ENCODE measurements around the genes OGT, CXorf49B and FAM236A.

DNA sequence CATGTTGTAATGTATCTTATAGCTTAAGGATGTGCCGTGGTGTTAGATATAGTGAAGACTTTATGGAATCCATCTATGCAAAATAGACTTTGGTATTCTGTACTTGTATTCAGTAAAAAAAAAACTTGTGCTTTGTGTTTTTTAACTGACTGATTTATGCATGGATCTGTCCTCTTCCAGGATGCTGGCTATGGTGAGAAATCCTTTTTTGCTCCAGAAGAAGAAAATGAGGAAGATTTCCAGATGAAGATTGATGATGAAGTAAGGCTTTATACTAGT lies 23.2 kb downstream of the TAF1 start:
- RRBS: no CpG with 5 or more reads among the region's 1 CpG

- RRBS: no CpG with 5 or more reads among the region's 35 CpGs
Observed at GRCh38 chrX:71533006-71533604, at the start of gene OGT. Gene OGT, plus strand, starts transcription at chrX:71533104.

DNA sequence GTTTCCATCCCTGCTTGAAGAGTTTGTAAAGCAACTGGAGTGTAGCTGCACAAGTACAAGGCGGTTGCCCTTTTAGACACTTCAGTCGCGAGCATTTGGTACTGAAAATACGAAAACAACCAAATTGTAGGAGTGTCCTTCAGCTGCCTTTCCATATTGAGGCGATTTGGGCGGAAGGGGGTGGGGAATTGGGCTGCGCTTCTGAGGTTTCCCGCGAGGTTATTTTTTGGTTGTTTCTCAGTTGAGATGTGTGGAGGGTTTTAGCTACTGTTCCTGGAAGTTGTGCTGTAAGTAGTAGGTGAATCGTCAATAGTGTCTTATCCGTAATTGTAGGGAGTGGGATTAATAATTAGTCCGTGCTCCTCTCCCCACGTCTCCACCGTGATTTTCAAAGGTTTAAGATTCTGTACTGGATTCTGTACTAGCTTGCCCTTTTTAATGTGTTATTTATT lies 1.4 kb downstream of the OGT start:
- RRBS: no CpG with 5 or more reads among the region's 14 CpGs

DNA sequence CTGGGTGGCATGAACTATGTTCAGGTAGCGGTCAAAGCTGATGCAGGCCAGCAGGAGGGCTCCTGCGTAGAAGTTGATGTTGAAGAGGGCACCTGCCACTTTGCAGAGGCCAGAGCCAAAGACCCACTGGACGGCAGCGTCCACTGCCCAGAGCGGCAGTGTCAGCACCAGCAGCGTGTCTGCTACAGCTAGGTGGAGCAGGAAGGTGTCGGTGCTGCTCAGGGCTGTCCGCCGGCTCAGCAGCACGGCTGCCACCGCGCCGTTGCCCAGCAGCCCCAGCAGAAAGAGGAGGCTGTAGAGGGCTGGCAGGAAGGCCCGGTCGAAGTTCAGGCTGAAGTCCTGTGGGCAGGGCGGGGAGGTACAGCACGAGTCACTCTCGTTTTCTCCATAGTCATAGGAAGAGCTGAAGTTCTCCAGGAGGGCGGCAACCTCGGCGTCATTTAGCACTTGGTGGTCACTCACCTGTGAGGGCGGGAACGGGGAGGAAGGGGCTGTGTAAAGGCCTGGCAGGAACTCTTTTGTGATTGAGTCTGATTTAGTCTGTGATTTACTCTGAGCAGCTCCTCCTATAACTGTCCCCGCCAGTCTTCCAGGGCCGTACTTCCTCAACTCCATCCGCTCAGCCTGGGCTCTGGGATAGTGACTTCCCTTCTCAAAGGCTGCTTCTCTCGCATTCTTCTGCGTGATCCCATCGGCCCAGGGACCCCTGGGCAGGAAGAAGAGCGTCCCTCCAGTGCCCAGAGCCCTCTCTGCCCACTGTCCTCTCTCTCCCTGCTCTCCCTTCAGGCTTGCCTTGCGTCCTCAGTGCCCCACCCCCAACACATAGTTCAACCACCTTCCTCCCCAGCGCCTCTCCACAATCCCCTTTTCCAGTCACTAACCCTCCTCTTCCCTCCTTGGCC lies 1.1 kb downstream of the CXCR3 start:
- RRBS: 71% methylated on average over 6 of the region's 32 CpGs

GRCh38 chrX:71763176-71763615 lies at the start of gene CXorf49B:
Gene CXorf49B, plus strand, starts transcription at chrX:71763349.
- RRBS: no CpG with 5 or more reads among the region's 40 CpGs

DNA sequence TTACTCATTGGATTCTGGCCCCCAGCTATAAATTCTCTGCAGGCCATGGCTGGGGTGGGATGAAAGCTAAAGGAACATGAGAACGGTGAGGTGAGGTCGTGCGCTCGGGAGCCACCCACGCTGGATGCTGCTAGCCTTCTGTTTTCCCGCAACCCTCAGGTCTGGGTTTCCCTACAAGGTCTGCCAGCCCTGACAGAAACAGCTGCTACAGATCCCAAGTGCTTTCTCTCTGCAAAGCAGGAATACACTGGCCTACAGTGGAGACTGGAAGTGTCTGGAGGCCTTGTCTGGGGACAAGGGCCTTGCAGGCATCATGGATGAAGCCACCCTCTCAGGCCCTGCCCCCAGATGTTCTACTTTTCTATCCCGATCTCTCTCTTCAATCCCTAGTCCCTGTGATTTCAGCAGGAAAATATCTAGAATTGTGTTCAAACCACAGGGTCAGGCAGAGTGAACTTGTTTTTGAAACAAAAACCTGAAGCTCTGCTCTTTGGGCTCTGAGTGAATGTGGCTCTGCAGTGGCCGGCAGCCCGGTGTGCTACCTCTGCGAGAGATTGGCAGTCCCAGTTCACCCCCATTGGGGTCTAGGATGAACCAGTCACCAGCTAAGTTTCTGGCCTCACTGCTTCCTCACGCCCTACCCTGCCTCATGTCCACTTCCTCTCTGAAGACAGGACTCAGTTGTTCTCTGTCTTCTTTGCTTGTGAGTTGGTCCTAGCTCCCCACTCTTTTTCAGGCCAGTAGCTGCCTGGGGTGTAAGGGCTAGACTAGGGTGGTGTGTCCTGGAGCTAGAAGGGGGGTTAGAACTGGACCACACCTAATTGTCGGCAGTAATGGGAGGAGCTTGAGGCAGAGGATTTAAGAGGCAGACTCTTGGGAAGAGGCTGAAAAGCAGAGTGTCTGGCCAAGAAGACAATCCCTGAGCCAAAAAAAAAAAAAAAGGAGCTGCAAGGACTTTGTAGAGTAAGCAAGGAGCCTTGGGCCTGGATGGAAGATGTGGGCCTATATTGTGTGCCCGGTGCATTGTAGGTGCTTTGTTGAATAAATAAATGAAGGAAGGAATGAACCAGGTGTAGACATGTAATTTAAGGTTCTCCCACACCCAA lies 131.5 kb downstream of the NHSL2 start:
- RRBS: no CpG with 5 or more reads among the region's 13 CpGs

DNA sequence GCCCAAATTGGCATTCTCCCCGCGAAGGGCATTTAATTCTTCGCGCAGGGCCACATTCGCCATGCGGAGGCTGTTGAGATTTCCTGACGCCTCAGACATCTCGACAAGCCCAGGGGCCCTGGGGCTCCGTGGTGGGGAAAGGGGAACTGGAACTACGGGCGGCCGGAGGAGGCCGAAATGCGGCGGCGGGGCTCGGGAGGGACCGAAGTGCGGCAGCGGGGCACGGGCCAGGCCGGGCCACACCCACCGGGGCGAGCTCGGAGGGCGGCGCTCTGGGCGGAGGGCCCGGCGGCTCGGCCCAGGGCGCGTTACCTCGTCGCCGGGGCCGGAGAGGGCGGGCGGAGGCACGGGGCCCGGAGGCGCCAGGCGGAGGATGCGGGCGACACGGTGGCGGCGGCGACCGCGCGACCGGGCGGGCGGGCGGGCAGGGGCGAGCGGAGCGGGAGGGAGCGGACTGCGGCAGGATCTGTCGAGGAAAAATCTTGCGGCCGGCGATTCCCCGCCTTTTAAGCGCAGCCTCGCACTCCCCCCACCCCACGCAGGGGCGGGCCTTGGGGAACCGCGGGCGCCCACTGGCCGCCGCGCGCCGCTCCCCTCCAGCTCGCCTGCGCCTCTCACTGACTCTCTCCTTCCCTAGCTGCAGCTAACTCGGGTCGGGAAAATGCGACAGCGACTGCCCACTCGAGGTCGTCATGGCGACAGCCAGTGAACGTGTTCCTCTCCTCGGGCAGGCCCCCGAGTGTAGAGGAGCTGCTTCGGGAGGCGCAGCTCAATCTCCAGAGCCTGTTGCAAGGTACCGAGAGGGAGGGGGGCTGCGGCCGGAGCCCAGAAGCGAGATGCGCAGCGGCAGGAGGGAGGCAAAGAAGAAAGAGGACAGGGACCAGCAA lies 49.9 kb upstream of the PIN4 start:
- RRBS: 1% methylated on average over 32 of the region's 98 CpGs

DNA sequence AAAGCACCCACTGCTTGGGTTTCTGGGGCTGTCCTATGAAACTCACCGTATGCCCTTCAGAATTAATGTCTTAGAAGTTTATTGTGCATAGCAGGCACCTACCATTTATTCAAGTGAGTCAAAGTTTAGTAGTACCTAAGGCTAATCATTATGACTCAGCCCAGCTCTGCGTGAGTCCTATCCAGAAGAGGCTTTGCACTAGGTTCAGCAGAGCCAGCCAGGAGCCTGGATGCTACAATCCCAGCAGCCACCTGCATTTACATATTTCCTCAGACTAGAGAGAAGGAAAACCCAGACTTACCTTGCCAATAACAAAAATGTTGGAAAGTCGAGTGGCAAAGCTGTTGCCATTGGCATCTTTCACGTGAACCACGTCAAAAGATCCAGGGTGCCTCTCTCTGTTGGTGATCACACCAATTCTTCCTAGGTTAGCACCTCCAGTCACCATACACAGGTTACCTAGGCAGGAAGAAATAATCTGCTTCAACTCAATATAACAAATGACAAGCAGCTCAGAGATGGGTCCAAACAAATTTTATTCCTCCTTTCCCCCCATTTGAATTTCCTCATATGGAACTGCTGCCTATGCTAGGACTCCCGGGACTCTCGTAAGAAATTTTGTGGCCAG lies 4.0 kb downstream of the RPS4X start:
- RRBS: no CpG with 5 or more reads among the region's 7 CpGs

DNA sequence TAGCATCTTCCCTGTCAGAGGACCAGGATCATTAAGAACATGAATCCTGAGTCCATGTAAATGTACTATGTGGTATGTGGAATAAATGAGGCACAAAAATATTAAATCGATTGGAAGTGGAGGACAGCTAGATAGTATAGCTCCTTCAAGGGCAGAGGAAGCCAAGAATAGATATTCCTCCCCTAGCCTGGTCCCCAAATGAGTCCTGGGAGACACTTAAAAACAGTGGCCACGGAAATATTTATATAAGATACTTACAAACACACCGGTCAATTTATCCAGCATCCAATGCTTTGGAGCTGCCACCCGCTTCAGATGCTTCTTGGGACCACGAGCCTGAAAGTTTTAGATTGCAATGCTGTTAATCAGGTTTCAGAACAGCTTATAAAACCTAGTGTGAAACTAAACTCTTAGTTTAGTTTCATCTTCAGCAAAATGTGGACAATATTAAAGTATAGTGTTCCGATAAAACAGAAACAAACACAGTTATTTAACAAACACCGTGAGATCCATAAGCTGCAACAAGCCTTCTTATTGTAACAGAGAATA lies 1.1 kb downstream of the RPS4X start:
- RRBS: no CpG with 5 or more reads among the region's 7 CpGs

- RRBS: 2% methylated on average over 40 of the region's 126 CpGs
Observed at GRCh38 chrX:72306305-72307509, 993 bp upstream of the CITED1 start.

- RRBS: no CpG with 5 or more reads among the region's 7 CpGs
Observed at GRCh38 chrX:72716683-72717380, 2.7 kb upstream of the PHKA1 start.

- RRBS: no CpG with 5 or more reads among the region's 3 CpGs
Observed at GRCh38 chrX:72728795-72729029, 14.6 kb upstream of the PHKA1 start.

DNA sequence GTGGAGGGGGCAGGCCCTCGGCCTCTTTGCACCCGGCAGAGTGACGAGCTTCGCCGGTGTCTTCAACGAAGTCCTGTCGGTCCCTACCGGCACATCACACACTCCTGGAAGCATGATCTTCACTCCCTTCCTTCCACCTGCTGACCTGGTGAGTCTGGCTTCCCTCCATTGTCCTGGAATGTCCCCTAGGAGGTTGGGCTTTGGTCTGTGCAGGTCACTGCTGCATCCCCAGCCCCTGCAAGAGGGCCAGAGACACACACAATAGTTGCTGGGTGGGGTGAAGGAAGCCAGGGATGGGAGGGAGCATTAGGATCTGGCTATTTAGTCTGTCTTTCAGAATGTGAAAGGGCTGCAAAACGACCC lies at the start of gene FAM236A:
FAM236A (plus strand) TSS at position 56 of the 363 bp plus-strand sequence.
- RRBS: no CpG with 5 or more reads among the region's 9 CpGs

DNA sequence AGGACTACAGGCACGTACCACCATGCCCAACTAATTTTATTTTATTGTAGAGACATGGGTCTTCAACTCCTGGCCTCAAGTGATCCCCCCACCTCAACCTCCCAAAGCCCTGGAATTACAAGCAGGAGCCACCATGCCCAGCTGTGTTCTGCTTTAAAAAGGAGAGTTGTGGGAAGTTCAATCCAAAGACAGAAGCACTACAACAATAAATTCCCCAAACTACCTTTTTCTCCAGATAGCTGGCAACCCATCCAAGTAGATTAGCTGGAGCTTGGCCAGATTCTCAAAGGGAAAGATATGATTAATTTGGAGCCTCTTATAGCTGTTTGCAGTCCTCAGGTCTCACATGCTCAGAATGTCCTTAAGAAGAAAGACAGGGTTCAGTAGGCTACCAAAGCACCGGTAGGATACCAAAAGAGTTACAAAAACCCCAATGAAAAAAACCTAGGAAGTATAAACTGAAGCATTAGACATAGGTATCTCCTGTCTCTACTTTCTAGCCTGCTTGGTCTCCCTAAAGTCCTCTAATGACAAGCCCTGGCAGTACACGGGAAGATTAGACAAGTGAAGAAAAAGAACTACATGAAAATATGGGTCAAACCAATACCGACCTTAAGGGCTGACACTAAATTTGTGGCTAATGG lies 270.1 kb downstream of the CHIC1 start:
- RRBS: no CpG with 5 or more reads among the region's 4 CpGs

- RRBS: no CpG with 5 or more reads among the region's 3 CpGs
Observed at GRCh38 chrX:73844336-73844920, 281.4 kb downstream of the CHIC1 start.

DNA sequence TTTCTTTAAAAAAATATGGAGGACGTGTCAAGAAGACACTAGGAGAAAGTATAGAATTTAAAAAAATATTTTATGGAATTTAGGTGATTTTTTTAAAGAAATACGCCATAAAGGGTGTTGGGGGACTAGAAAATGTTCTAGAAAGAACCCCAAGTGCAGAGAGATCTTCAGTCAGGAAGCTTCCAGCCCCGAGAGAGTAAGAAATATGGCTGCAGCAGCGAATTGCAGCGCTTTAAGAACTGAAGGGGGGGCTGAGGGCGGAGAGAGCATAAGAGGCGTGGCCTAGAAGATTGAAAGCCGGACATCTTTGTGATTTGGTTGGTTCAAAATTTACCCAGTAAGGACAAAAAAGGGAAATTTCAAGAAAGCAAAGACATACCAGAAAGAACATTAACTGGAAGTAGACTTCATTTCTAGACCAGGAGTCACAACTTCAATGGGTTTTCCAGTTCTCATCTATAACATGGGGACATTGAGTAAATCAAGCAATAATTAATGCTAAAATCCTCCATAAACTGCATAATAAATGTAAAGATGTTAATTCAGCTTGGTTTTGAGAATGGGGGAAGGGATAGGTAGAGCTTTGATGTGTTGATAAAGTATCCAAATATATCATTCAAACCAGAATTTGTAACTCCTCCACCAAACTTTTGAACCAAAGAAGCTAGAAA lies 289.6 kb downstream of the CHIC1 start:
- RRBS: no CpG with 5 or more reads among the region's 8 CpGs

GRCh38 chrX:74877393-74878248 lies 47.6 kb downstream of the NEXMIF start:
- RRBS: no CpG with 5 or more reads among the region's 19 CpGs

- RRBS: no CpG with 5 or more reads among the region's 1 CpG
Observed at GRCh38 chrX:75087053-75087365, 69.1 kb downstream of the ABCB7 start.

GRCh38 chrX:76029271-76029921 lies 143.5 kb upstream of the PBDC1 start:
- RRBS: no CpG with 5 or more reads among the region's 29 CpGs

Data from epithelial cell of esophagus (primary cell).